H4 (cell line): ENCODE data around the gene DNAJC3.

DNA sequence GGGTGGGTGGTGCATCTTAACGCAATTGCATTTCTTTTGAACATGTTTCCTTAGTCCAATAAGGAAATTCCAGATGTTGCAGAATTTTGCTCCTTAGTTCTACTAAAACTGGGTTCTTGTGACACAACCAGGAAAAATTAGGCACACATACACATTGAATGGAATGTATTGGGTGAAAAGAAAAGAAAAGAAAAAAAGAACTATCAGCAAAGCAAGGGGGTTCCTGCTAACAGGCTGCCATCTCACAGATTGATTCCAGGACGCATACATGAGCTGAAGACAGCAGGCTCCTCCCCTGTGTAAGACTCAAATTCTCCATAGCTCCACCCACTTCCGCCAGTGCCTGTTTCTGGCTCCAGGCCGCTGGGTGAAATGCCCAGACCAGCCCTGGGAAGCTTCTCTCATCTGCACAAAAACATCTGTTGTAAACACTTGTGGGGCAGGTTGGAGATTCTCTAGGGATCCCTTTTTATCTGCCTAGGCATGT lies 1054.3 kb upstream of the SPRY2 start:
- RAMPAGE, long total RNA = no peak

- RAMPAGE, long total RNA = no peak
These were observed 1348.9 kb upstream of the SPRY2 start for GRCh38 chr13:81689814-81690204.

DNA sequence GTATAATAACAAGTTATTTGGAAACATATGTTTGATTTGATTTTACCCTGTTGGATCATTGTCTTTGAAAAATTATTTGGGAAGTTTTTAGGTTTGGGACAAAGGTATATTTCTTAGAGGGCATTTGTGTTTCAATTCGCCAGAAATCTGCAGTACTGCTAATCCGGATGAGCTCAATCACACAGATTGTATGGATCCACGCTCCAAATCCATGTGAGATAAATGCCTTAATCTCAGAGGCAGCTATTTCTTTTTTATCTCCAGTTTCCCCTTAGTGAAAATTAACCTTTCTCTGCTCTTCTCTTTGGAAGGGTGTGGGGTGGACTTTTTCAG lies 1464.6 kb downstream of the SLITRK1 start:
- RAMPAGE, long total RNA = no peak

GRCh38 chr13:85483472-85483671 lies 315.8 kb downstream of the SLITRK6 start:
- RAMPAGE, long total RNA = no peak

DNA sequence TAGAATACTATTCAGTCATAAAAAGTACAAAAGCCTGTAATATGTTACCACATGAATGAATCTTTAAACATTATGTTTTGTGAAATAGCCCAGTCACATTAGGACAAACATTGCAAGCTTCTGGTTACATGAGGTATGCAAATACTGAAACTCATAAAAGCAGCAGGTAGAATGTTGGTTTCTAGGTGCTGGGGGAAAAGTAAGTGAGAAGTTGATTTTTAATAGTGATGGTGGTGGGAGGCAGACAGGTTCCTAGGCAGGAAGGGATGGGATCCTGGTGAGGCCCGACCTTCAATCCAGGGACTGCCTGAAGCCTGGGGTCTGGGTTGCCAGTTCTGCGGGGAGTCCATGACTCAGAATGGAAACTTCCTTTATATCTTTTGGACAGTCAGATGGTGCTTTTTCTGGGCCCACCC lies 1366.4 kb upstream of the GPC5 start:
- RAMPAGE, long total RNA = no peak

GRCh38 chr13:91349237-91349542 lies 49.2 kb upstream of the GPC5 start:
- RAMPAGE, long total RNA = no peak

GRCh38 chr13:92806302-92806736 lies 420.3 kb upstream of the GPC6 start:
- RAMPAGE, long total RNA = no peak

DNA sequence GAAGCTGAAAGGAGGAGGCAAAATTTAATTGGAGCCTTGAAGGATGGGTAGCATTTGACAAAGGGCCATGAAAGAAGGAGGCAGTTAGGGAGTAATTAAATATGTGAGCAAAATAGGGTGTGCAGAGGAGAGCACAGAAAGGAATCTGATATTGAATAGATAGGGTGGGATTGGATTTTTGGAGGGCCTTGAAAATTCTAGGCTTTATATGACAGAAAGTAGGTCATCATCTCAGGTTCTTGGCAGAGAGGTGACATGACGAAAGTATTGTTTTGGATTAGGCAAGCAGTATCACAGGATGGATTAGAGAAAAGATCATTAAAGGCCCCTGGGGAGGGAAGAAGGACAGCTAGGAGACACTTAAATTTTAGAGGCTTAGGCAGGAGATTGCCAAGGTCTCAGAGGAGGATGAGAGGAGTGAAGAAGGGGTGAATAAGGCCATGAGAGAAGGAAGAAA lies 8.6 kb downstream of the GPC6 start:
- RAMPAGE, long total RNA = no peak

DNA sequence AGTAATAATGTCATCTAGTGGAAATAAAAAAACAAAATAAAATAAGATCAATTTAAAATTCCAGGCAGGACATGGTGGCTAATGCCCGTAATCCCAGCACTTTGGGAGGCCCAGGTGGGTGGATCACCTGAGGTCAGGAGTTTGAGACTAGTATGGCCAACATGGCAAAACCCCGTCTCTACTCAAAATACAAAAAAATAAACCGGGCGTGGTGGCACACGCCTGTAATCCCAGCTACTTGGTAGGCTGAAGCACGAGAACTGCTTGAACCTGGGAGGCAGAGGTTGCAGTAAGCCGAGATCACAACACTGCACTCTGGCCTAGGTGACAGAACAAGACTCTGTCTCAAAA lies 10.5 kb downstream of the TGDS start:
- RAMPAGE, long total RNA = no peak

DNA sequence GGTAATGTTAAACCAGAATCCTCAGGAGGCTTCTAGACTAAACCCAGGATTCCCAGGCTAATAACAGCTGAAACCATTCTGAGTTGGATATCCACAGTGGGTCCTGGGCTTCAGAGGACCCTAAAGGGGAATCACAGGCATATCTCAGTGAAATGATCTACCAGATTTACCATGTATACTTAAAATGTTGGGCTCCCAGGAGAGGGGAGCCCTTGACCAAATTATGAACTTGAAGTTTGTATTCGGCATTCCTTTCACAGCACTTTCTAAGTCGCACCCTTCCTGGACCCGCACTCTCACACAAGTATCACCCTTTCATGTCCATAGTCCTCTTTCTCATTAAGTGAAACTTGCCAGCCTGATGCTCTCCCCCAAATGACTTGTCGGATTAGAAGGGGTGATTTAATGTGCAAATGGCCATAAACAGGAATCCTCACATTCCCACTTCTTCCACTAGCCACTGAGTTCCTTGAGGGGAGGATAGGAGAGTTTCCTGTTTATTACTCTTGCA lies 1.5 kb downstream of the TGDS start:
- RAMPAGE, long total RNA = no peak

DNA sequence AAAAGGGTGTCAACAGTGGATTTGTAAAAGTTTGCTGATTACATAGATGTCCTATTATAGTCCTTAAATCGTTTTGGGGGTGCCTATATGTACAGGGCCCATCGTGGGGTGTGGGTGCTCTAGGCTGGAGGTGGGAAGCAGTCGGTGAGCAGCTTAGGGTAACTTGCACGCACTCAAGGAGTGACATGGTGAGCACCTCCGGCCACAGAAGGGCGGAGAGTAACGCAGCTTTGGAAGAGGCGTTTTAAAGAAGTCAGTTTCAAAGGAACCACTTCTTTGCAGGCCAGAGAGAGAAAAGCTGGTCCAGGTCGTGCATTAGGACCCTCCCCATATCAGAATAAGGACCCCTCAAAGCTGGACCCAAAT lies 363 bp downstream of the TGDS start:
- RAMPAGE, long total RNA = no peak

GRCh38 chr13:95301998-95302389 lies 743 bp upstream of the ABCC4 start:
- RAMPAGE, long total RNA = no peak

DNA sequence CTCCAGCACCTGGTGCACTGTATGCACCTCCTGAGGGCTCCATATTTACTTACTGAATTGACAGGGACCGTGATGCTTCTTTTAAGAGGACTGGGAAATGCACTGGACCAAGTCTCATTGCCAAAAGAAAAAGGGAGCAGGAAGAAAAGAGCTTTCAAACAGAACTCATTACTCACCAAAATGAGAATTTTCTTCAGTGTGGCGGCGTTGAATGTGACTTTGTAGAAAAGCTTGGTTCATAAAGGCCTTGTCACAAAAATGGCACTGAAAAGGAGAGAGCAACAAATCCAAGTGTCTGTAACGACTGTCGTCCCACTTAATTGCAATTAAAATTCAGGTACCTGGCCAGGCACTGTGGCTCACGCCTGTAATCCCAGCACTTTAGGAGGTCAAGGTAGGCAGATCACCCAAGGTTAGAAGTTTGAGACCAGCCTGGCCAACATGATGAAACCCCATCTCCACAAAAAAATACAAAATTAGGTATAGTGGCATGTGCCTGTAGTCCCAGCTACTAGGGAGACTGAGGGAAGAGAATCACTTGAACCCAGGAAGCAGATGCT lies 11.4 kb downstream of the DZIP1 start:
- RAMPAGE, long total RNA = no peak

GRCh38 chr13:95676017-95677079 lies 591 bp upstream of the DNAJC3 start:
- RAMPAGE, long total RNA = no peak

GRCh38 chr13:95677080-95677775 lies at the start of gene DNAJC3:
DNAJC3 (plus strand) TSS chr13:95677139.
- RAMPAGE, long total RNA = start-site peak on the plus strand at chr13:95677153-95677166, 54 reads

DNA sequence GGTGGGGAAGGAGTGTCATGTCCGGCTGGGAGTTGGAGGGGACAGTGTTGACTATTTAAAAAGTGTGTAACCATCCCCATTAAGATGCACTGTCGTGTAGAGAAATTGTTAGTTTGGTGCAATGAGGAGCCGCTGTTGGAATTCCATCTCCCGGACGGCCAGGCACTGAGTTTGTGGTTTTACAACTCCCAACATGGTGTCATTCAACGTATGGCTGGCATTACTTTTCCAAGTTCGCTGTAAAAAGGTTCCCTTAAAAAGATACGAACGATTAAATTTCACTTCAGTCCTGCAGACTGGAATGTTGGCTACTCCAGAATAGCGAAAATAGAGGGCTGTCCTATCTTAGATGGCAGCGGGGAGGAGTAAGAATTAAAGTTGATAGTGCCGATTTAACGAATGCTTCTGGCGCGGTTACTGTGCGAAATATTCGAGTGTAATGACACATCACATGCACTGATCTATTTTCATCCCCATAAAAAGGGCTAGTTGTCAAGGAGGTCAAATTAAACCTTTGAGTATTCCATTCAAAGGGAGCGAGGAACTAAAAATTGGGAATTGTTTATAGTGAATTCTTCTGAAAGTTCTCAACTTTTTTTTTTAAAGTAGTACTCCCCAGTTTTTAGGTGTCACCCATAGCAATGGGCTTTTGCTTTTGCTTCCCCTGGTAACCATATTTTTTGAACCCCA lies 982 bp downstream of the DNAJC3 start:
- RAMPAGE, long total RNA = no peak

DNA sequence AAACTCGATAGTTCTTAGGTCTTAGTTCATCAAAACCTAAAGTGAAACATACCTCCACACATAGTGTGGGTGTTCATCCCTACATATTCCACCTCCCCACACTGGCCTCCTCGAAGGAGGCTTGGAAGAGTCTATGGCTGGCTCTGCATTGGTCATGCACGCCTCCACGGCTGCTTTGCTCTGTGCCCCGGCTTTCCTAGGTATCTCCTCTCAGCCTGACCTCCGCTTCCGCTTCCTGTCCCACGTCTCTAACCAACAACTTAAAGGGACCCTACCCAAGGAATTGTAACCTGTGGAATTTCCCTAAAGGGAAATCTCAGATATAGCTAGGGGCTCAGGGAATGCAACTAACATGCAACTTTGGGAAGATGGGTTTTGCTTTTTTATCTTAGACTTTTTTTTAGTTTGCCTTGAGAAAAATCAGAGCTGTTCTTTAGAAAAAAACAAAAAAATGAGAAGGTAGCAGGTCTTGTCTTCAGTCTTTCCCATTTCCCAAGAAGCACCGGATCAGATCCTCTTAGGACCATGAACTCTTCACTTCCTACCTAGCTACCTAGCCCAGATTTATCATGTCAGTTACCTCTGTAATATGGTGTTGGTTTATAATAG lies 79.6 kb upstream of the MBNL2 start:
- RAMPAGE, long total RNA = no peak

GRCh38 chr13:97190944-97191471 lies 31.1 kb upstream of the MBNL2 start:
- RAMPAGE, long total RNA = no peak

- RAMPAGE, long total RNA = no peak
These were observed 56.7 kb downstream of the MBNL2 start for GRCh38 chr13:97278545-97279573.

DNA sequence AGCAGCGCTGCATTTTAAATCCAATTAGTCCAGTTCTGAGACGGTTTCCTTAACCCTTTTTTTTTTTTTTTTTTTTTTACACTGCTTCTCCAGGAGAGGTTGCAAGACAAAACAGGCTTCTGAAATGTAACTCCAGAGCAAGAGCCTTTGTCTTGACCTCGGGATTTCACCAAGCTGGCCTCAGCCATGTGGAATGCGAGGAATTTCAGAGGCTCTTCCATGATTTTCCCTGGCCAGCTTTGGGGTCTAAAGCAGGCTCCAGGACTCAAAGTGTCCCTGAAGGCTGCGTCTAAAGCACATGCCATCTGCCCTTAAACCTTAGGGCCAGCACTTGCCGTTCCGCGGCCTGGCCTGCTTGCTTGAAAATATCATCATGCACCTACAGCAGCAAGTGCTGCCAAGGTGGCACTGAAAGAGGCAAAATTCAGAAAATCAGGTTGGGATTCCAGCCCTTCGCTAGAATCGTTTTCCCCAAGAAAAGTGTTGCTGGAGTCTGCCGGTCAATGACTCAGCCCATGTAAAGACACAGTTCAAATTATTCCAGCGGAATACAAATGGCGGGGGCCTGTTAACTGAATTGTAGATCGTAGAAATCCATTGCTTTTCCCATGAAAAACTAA lies 105.7 kb upstream of the RAP2A start:
- RAMPAGE, long total RNA = no peak